Metanephros (tissue), 2 donors: Measurements from ENCODE around the gene PPP2R2D.

DNA sequence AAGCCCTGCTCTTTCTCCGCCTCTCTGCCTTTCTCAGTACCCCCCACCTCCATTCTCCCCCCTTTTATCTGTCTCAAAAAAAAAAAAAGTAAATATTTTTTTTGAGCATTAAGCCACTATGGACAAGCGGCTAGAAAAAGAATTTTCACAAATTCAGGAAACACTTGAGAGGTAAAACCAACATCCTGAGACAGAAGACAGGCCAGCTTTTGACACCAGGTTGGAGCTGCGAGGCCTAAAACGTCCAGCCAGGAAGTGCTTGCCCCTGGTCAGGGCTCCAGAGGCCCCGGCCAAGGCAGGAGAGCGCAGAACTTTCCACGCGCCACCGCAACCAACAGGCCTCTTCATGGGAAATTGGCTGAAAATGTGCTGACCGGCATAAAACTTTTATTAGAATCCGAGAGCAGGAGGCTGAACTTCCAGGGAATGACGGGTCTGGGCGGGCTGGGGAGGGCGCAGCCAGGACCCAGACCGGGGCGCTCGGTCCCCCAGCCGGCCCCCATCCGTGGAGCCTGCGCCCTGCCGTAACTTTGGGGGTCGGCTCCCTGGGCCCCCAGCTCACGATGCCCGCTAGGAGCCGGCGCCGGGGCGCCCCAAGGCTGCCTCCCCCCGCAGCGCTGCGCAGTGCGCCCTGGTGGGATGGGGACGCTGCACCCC lies 413.9 kb upstream of the MKI67 start:
- RAMPAGE, long total RNA: no peak

DNA sequence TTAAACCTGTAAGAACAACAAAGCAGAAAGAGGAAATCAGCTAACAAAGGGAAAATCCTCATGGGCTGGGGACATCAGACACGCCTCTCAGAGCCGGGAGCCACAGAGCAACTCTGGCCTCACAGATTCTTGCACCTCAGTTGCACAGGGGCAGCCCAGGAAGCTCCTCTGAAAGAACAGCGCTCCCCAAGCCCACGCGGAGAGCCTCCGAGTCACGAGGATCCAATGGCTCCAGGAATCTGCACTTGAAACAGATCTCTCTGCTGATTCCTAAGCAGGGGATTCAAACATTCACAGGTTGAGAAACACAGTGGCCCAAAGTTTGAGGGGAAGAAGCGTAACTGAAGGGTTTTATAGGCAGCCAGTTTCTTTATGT lies 213.2 kb upstream of the MGMT start:
- RAMPAGE, long total RNA: no peak

- RAMPAGE, long total RNA: no peak
Observed at GRCh38 chr10:129605927-129606550, 139.0 kb downstream of the MGMT start.

- RAMPAGE, long total RNA: no peak
Observed at GRCh38 chr10:129891751-129892277, 72.3 kb downstream of the EBF3 start.

GRCh38 chr10:129964635-129965810 lies 949 bp upstream of the EBF3 start:
- RAMPAGE, long total RNA: no peak

- RAMPAGE, long total RNA: no peak
Observed at GRCh38 chr10:130300934-130302115, 165.1 kb downstream of the GLRX3 start.

DNA sequence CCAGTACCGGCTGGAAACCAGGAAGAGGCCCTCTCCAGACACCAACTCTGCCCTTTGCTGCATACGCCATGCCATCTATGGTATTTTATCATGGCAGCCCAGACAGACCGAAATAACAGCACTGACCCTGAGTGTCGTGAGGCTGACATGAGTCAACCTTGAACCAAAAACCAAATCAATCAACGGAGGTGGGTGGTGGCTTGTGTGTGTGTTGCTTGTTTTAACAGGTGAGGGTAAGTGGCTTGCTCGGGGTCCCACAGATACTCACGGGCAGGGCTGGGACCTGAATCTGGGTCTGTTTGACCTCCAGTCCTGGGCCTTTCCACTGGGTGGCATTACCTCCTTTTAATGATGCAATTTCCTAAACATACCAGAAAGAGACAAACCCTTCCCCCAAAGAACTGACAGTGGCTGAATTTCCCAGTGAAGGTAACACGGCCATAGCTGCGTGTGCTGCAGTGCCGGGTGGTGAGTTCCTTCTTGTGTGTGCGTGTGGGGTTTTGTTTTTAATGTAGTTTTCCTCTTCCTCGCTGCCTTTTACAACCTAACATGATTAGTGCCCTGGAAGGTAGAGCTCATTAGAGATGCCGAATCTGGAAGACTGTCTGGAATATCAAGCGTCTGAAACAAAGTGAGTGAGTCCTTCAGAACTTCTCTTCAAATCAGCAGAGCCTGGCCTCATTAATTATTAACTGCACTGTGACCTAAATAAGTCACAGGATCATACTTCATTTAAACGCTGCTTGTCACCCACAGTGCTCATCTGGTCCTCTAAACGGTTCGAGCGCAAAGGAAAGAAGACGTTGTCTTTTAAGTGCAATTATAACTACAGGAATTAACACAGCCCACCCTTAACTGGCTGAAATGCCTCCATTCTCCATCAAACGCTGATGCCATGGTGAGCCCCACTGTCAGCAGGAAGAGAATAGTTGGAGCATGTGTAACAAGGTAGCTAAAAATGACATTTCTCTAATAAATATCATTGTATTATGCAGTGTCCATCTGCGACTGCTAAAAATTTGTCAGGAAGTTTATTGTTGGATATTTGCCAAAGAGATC lies 166.1 kb upstream of the TCERG1L start:
- RAMPAGE, long total RNA: no peak

- RAMPAGE, long total RNA: no peak
Observed at GRCh38 chr10:131885227-131885930, 15.4 kb upstream of the PPP2R2D start.

DNA sequence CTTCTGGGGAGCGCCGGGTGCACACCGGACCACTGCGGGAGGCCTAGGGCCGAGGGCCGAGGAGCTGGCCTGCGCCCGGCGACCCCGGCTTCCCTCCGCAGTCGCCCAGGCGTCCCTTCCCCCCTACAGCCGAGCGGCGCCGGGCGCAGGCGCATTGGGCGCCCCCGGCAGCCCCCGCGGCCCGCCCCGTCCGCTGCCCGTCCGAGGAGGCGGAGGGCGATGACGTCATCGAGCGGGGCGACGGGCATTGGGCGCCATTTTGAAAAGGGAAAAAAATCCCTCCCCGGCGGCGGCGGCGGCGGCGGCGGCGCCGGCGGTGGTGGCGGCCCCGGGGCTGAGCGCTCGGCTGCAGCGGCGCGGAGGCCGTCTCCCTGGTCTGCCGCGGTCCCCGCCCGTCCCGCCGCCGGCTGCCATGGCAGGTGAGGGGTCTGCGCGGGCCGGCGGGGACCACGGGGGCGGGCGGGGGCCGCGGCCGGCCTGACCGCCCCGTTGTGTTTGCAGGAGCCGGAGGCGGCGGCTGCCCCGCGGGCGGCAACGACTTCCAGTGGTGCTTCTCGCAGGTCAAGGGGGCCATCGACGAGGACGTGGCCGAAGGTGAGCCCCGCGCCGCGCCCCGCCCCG lies at the start of gene PPP2R2D:
Gene PPP2R2D, plus strand, starts transcription at position 272 of the 621 bp plus-strand sequence.
- RAMPAGE, long total RNA: no peak

DNA sequence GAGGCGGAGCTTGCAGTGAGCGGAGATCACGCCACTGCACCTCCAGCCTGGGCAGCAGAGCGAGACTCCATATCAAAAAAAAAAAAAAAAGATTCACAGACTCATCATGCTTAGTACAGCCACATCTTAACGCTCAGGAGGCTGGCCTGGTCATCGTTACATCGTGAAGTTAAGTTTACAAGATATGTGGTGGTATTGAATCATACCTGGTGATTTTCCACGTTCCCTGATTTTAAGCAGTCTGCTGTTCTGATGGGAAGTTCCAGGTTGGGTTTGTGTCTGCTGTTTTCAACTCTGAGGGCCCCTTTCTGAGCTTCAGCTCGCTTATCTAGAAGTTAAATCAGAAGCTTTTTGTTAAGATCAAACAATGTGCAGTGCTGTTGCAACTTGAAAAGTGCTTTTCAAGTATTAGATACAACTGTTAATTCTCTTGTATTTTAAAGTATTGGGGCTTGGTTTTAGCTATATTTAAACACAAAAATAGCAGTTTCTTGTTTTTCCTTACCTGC lies 6.9 kb downstream of the PPP2R2D start:
- RAMPAGE, long total RNA: no peak

DNA sequence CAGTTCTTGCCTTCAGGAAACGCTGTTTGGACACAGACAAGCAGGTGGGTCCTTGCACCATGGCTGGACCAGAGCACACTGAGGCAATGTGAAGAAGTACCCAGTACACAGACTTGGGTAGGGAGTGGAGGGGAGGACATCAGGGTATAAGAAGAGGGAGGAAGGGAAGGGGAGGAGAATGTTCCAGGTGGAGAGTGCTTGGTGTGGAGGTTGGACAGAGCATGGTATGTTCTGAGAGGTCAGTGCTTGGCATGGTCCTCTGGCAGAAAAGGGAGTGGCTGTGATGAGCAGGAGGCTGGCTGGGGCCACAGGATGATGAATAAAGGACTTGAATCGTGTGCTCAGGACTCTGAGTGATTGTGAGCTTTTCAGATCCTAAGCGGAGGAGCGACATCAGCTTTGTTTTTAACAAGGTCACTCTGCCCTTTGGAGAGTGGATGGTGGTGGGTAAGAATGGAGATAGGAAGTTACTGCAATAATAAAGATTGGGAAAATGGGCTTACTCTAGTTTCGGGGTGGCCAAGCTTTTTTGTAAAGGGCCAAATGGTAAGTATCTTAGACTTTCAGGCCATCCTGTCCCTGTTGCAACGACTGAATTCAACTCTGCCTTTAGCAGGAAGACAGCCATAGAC lies 8.3 kb downstream of the PPP2R2D start:
- RAMPAGE, long total RNA: no peak

- RAMPAGE, long total RNA: no peak
Observed at GRCh38 chr10:131917950-131918975, 17.5 kb downstream of the PPP2R2D start.

- RAMPAGE, long total RNA: no peak
Observed at GRCh38 chr10:131919161-131920003, 18.6 kb downstream of the PPP2R2D start.

DNA sequence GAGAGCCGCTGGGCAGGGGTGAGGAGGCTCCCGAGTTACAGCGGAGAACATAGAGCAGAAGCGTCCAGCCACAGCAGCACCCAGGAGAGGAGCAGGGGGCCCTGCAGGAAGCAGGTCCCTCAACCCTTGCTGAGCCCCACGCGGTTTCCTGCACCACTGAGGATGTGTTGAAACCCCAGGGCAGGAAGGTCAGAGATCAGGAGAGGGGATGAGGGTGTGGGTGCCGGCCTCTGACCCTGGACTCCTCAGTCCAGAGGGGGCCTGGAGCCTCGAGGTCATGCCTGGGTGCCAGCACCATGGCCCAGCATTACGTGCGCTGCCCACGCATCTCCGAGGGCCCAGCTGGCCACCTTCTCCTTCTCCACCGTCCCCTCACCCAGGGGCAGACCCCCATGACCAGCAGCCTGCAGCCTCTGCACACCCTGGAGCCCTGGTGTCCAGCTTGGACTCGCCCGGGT lies 52.2 kb downstream of the STK32C start:
- RAMPAGE, long total RNA: no peak

DNA sequence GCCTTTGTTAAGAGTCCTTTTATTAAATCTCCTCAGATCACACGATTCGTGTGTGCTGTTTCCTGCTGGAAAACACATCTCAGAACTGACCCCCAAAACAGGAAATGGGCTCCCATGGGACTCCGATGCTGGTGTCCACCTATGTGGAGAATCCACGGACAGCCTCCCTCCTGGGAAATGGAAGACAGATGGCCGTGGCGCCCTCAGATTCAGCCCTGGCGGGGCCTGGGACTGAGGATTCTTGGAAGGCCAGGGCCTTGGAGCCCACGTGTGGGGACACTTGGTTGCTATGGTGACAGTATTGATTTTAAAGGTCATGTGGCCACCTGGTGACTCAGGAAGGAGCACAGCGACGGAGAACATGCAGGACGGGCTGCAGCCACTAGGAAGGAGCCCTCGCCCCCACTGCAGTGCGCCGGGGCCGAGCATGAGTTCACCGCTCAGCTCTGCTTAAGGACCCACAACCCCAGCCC lies 3.5 kb upstream of the STK32C start:
- RAMPAGE, long total RNA: no peak

DNA sequence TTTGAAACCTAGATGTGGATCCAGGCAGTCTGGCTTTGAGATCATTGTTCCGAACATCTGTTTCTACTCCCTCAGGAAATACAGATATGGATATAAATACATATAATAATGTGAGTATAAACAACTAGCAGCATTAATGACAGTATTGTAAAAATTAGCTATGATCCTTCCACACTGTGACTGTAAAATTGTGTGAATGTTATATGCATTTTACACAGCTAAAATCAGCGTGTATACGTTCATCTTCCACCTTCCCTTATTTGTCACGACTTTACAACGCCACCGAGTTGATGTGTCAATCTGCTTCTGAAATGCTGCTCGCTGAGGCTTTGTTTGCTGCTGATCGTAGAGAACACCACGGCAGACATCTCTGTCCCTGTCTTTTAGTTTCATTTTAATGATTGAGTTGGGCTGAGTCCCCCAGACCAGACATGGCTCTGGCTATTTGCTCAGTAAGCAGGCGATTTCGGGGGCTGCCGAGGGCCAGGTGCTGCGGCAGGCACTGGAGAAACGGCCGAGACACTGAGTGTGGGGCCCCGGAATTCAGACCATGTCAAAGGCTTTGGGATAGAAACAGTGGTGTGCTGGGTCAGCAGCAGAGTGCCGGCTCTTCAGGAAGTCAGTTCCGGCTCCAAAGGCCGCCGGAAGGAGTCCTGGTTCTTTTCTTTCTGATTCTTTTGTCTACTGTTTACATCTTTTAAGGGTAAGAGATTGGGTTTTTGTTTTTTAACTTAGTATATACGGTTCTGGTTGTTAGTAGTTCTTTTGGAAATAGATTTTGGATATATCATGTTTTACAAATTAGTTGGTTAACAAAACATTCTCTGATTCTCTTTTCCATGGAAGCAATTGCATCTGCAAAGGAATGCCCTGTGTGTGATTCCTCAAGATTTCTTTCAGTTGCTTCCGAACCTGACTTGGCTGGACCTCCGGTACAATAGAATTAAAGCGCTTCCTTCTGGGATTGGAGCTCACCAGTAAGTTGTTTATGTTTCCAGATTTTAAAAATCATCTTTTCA lies 5.0 kb downstream of the LRRC27 start:
- RAMPAGE, long total RNA: no peak

DNA sequence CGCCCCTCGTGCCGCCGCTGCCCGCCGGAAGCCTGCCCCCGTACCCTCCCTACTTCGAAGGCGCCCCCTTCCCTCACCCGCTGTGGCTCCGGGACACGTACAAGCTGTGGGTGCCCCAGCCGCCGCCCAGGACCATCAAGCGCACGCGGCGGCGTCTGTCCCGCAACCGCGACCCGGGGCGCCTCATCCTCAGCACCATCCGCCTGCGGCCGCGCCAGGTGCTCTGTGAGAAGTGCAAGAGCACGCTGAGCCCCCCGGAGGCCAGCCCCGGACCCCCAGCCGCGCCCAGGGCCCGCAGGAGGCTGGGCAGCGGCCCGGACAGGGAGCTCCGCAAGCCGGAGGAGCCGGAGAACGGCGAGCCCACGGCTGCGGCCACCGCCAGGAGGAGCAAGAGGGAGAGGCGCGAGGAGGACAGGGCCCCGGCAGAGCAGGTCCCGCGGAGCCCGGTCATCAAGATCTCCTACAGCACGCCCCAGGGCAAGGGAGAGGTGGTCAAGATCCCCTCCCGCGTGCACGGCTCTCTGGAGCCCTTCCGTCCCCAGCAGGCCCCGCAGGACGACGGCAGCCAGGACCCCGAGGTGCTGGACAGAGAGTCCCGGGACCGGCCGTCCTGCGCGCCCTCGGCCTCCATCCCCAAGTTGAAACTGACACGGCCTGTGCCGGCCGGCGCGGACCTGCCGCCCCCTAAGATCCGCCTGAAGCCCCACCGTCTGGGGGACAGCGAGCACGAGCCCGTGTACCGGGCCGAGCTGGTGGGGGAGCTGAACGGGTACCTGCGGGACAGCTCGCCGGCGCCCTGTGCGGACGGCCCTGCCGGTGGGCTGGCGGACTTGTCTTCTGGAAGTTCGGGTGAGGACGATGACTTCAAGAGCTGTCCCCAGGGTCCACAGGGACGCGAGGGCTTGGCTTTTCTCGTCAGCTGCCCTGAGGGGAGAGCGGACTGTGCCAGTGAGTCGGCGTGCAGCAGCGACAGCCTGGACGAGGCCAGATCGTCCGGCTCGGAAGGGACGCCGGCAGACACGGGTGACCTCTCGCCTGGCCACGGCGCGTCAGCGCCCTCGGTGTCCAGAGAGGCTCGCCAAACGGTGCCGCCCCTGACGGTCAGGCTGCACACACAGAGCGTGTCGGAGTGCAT lies 8.2 kb downstream of the PWWP2B start:
- RAMPAGE, long total RNA: no peak

DNA sequence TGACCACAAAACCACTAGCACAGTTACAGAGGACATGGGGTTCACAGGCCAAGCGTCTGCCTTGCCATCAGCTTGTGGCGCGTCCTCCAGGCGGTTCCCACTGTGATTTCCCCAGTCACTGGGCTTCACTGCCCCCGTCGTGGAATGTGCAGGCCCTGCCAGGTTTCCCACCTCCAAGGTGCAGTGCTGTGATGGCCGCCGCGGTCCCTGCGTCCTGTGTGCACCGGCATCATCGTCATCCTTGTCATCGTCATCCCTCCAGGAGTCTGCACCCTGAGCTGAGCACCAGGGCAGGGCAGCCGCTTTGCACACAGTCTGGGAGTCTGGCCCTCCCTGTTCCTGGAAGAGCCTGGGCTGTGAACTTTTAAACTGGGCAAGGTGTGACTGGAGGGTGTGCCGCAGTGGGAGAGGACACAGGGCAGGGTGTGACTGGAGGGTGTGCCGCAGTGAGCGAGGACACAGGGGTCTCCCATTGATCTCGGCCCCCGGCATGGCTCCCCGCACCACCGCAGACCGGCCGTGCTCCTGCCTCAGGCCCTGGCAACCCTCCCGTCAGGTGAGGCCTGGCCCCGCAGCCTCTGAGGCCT lies 61.9 kb downstream of the PWWP2B start:
- RAMPAGE, long total RNA: no peak

DNA sequence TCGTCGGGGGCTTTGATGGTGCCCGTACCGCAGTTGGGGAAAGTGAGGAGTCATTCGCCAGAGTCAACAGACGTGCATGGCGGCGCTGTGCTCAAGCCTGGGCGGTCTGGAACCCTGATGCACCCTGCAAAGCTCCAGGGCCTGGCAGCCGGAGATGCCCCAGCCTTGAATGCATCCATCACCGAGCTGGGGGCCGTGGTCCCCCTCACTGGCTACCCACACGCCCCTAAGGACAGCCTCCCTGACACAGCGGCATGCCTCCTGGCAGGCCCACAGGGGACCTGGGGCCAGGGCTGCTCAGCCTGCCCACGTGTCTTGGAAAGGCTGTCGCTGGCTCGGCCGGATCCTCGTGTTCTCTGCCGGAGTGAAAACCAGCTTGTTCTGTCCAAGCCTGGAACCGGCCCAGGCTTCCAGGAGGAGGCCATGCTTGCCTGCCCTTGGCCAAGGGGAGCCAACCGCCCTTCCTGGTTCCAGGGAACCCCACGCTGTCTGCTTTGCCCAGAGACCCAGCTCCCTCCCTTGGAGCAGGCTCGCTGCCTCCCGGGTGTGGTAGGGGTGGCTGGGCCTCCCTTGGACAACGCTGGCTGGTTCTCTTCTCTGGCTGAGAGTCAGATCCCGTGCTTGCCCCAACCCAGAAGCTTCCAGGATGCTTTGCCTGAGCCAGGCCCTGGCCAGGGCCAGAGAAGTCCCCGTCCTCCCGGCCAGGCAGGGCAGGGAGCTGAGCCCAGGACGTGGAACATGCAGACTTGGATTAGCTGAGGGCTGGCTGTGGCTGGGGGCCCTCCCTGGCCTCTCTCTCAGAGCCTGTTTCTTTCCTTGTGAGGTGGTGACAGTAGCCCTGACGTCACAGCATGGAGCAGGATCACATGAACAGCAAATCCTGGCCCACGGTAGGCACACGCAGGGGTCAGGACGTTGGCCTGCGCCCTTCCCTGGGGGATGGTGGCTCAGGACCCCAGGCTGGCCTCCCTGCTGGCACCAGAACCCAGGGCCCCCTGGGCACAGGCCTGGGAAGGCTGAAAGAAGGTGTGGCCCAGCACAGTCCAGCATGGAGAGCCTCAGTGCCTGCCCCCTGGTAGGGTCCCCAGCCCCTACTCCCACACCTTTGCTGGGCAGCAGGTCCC lies 67.3 kb downstream of the PWWP2B start:
- RAMPAGE, long total RNA: no peak

DNA sequence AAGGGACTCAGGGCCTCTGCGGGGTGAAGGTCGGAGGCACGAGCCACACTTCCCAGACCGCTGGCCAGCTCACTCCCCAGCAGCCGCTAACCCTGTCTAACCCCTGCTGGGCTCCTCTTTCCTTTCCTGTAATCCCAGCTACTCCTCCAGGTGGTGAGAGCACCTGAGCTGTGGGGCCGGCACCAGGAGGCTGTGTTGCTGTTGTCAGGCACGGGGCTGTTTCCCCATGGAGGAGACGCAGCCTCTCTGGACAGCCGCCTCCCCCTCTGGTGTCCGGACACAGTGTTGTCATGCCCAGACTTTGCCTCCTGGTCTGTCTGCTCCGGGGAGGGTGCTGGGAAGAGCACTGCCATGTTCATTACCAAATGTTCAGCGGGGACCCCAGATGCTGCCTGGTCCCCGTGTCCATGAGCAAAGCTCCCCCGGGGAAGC lies 18.6 kb upstream of the INPP5A start:
- RAMPAGE, long total RNA: no peak